Hair follicular keratinocyte (primary cell): ENCODE measurements around a stretch of chr1.

DNA sequence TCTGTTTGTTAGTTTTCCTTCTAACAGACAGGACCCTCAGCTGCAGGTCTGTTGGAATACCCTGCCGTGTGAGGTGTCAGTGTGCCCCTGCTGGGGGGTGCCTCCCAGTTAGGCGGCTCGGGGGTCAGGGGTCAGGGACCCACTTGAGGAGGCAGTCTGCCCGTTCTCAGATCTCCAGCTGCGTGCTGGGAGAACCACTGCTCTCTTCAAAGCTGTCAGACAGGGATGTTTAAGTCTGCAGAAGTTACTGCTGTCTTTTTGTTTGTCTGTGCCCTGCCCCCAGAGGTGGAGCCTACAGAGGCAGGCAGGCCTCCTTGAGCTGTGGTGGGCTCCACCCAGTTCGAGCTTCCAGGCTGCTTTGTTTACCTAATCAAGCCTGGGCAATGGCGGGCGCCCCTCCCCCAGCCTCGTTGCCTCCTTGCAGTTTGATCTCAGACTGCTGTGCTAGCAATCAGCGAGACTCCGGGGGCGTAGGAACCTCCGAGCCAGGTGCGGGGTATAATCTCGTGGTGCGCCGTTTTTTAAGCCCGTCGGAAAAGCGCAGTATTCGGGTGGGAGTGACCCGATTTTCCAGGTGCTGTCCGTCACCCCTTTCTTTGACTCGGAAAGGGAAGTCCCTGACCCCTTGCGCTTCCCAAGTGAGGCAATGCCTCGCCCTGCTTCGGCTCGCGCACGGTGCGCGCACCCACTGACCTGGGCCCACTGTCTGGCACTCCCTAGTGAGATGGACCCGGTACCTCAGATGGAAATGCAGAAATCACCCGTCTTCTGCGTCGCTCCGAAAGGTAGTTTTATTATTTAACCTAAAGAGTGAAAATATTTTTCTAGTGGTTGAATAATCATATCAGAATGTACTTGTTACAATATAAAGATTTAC, 335.6 kb downstream of the ADGRL2 start:
- RAMPAGE, long total RNA = no peak

- RAMPAGE, long total RNA = no peak
Measured at GRCh38 chr1:82162538-82162797, 361.7 kb downstream of the ADGRL2 start.

DNA sequence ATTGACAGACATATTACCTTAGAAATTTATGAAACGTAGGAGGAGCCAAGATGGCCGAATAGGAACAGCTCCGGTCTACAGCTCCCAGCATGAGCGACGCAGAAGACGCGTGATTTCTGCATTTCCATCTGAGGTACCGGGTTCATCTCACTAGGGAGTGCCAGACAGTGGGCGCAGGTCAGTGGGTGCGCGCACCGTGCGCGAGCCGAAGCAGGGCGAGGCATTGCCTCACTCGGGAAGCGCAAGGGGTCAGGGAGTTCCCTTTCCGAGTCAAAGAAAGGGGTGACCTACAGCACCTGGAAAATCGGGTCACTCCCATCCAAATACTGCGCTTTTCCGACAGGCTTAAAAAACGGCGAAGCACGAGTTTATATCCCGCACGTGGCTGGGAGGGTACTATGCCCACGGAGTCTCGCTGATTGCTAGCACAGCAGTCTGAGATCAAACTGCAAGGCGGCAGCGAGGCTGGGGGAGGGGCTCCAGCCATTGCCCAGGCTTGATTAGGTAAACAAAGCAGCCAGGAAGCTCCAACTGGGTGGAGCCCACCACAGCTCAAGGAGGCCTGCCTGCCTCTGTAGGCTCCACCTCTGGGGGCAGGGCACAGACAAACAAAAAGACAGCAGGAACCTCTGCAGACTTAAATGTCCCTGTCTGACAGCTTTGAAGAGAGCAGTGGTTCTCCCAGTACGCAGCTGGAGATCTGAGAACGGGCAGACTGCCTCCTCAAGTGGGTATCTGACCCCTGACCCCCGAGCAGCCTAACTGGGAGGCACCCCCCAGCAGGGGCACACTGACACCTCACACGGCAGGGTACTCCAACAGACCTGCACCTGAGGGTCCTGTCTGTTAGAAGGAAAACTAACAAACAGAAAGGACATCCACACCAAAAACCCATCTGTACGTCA, 735.1 kb downstream of the TTLL7 start:
- RAMPAGE, long total RNA = no peak

DNA sequence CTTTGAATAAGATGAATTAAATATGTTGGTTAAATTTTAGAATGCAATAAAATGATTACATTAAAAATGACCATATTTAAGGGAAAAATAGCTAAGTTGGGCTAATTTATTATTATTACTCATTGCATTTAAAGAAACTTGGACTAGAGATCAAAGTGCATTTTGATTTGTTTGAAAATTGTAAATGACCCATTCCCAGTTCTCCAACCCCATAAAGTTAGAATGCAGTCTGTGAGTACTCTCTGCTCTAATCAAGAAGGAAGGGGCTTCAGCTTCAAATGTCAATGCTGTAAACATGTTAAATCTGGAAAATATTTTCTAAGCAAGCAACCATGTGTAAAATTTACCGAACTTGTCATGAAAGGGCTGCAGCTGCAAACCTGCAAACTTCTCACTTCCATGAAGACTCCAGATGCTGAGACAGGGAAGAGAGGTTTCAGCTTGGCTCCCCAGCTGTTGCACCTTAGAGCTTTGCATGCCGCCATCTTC, 232.7 kb downstream of the TTLL7 start:
- RAMPAGE, long total RNA = no peak

DNA sequence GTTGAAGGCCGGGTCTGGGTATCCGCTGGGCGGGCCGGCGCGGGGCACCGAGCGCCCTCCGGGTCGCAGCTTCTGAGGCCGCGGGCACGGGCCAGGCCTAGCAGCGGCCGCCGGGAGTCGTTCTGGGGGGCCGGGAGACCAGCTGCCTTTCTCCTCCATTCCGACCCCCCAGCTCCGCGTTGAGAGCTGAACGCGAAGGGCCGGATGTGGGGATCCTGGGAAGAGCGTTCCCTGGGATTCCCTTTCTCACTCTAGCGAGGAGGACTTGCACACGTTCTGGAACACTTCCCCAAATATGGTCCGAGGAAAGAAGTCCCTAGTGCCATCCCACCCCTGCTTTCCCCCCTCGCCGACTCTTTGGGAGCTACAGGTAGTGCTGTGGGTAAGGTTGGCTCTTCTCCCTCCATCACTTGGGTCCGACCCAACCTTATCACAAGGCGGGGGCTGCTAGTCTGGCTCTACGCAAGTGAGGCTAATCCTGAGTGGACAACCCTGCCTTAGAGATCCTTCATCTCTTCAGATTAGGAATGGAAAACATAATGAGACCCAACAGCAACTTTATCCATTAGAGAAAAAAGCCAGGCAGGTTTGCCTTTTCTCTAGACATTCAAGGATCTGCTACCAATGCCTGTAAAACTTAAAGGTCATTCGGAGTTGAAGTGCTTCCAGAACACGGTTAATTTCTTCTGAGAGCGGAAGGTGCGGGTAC, 65.5 kb upstream of the PRKACB start:
- RAMPAGE, long total RNA = no peak

DNA sequence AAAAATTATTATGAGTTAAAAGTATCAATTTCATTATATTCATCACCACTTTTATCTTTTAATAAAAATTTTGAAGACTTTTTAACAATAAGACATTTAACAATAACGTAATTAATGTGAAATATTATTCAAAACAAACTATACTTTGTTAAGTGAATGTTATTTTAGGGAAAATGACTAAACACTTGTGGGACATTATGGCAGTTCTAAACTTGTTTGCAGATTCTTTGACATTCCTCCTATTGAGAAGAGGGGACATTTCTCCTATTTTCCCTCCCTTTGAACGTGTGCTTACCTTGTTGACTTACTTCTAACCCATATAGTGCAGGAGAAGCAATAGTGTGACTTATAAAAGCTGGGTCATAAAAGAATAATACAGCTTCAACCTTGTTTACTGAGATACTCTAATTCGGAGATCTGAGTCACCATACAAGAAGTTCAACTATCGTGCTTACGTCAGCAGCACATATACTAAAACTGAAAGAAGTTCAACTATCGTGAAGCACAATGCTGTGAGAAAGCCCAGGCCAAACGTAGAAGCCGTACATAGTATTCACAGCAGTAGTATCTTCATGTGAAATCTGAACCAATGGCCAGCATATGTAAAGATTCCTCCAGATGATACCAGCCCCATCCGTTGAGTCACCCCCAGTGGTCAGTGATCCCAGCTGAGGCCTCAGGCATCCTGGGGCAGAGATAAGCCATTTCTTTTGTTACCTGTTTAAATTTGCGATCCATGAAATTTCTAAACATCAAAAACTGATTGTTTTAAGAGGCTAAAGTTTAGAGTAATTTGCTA, 54.2 kb upstream of the SAMD13 start:
- RAMPAGE, long total RNA = no peak

DNA sequence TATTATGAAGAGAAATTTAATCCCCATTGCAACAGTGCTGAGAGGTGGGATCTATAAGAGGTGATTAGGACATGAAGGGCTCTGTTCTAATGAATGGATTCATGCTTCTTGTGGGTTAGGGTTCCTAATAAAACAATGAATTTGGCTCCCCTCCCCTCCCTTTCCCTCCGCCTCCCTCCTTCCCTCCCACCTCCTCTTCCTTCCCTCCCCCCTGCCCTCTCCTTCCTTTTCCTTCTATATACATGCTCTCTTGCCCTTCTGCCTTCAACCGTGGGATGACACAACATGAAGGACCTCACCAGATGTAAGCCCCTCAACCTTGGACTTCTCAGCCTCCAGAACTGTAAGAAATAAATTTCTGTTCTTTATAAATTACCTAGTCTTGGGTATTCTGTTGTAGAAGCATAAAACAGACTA, 26.8 kb upstream of the SAMD13 start:
- RAMPAGE, long total RNA = no peak

- RAMPAGE, long total RNA = no peak
Measured at GRCh38 chr1:84505074-84505552, 1.1 kb upstream of the SPATA1 start.

DNA sequence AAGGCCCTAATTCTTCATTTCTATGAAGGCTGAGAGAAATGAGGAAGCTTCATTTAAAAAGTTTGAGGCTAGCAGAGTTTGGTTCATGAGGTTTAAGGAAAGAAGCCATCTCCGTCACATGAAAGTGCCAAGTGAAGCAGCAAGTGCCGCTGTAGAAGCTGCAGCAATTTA, 2.8 kb upstream of the SSX2IP start:
- RAMPAGE, long total RNA = no peak

- RAMPAGE, long total RNA = no peak
Measured at GRCh38 chr1:84758846-84759820, 68.9 kb upstream of the SSX2IP start.

GRCh38 chr1:84995529-84996159, 1.3 kb downstream of the MCOLN2 start:
- RAMPAGE, long total RNA = no peak

DNA sequence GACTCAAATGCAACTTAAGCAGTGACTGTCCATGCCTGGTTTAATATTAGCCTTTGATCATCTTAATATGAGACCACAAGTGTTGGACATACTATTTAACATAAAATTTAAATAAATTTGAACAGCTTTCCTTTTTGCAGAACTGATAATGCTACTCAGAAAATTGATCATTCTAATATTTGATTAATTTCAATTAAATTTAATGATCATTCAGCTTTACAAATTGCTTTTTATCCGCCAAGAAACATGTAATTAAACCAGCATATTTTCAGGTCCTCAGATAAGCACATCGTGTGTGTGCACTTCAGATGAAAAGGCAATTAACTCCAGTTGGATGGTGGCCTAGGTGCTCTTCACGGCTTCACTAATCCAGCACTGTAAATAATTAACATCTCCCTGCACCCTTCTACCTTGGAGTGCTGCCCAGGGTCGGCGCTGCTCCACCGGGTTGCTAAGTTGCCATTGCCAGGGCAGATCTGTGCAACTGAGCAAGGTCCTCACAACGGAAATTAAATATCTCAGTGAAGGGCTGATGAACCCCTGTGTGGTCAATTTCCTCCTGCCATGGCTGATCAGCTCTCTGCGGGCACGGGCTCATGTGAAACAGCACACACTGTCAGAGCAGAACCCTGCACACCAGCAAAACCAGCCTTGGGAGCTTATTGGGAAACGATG, 63.3 kb downstream of the SYDE2 start:
- RAMPAGE, long total RNA = no peak

DNA sequence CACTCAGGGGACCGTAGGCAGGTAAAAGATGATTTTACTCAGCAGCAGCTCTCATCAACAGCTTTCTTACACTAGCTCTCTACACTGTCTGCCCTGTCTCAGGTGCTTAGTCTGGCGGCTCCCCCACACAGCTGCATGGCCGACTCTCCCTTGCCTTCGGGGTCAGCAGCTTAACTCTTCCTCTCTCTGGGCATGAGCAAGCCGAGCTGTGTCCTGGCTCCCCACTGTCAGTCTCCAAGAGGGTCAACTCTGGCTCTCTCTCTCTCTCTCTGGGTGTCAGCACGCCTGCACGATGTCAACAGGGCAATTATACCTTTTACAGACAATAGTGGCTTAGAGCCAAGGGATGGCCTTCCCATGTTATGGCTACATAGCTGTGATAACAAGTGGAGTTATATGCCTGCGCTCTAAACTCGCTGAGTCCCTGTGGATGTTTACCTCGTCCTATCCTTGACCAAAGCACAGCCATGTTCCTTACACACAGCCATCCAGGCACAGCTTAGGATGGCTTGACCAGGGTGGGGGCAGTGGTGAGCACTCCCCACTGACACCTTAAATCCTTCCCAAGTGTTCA, 3.1 kb upstream of the BCL10 start:
- RAMPAGE, long total RNA = no peak

DNA sequence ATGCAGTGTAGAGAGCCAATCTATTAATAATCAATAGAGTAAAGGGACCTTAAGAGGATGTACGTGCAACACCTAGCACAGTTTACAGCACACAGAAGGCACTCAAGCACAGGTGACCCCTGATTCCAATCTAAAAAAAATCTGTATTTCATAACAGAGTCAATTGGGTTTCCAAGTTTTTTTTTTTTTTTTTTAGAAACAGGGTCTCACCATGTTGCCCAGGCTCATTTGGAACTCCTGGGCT, 74.4 kb upstream of the BCL10 start:
- RAMPAGE, long total RNA = no peak

DNA sequence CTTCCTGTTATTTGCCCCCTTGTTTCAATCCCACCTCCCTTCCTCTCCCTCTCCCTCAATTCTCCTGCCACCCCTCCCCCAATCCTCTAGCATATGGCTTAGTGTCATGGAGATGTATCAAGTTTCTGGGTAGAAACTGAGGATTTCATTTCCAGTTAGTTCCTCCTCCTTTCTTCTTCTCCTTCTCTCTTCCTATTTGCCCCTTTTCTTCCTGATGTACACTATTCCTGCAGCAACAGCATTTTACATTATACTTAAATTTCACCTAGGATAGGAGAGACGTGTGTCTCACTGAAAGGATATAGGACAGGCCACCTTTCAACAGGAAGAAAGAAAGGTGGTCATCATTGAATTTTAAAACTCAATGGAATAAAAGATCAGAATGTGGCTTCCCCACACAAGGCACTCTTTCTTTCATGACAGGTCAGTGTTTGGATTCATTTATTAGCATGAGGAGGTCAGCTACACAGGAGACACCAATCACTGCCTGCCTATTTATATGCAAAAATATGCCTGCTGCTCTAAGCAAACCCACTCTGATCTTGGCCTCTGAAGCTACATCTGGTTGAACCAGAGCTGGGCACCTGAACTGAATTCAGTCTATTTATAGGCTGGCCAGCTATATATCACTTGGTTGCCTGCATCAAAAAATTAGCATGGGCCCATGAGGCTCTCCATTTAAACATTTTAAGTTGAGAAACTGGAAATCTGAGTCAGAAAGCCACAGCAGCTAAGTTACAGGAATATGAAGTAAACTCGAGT, 18.1 kb downstream of the DDAH1 start:
- RAMPAGE, long total RNA = no peak

DNA sequence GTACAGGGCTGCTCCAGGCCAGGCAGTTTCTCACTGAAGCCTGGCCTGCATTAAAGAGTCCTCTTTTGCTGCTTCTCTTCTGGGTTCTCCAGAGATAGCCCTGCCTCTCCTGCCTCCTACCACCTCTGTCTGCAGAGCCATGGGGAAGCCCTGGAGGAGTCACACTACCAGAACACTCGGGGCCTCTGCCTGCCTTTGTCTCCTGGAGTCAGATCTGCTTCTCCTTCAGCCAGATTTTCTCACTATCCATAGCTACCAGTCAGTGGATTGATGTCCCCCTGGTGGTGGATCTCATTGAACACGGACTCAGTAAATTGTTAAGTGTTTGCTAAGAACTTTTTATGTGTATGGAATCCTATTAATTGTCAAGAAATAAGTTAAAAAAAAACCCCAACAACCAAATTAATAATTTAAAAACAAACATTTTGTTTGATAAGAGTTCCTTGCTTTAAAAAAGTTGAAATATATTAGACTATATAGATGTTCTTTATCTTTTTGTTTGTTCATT, 37.8 kb upstream of the DDAH1 start:
- RAMPAGE, long total RNA = no peak

GRCh38 chr1:85606905-85607943, 26.7 kb downstream of the CCN1 start:
- RAMPAGE, long total RNA = no peak

GRCh38 chr1:85992733-85993121, 163.8 kb downstream of the COL24A1 start:
- RAMPAGE, long total RNA = no peak

- RAMPAGE, long total RNA = no peak
Measured at GRCh38 chr1:86377423-86378002, 18.6 kb downstream of the ODF2L start.

- RAMPAGE, long total RNA = no peak
Measured at GRCh38 chr1:86429727-86430318, 5.9 kb downstream of the CLCA2 start.